ENCODE measurements around the genes MTCL1, NDUFV2 and ANKRD12.

- RRBS: no CpG with 5 or more reads among the region's 7 CpGs
Observed at GRCh38 chr18:8685352-8685633, 20.1 kb upstream of the MTCL1 start.

GRCh38 chr18:8704909-8705852 is at the start of gene MTCL1:
Gene MTCL1 (plus strand): TSS chr18:8705556.
- RRBS: 3% methylated on average over 74 of the region's 138 CpGs

GRCh38 chr18:8812541-8813128 is 107.3 kb downstream of the MTCL1 start:
- RRBS: no CpG with 5 or more reads among the region's 5 CpGs

- RRBS: no CpG with 5 or more reads among the region's 4 CpGs
Observed at GRCh38 chr18:8890945-8891448, 185.6 kb downstream of the MTCL1 start.

- RRBS: no CpG with 5 or more reads among the region's 6 CpGs
Observed at GRCh38 chr18:8974254-8974836, 128.2 kb upstream of the NDUFV2 start.

DNA sequence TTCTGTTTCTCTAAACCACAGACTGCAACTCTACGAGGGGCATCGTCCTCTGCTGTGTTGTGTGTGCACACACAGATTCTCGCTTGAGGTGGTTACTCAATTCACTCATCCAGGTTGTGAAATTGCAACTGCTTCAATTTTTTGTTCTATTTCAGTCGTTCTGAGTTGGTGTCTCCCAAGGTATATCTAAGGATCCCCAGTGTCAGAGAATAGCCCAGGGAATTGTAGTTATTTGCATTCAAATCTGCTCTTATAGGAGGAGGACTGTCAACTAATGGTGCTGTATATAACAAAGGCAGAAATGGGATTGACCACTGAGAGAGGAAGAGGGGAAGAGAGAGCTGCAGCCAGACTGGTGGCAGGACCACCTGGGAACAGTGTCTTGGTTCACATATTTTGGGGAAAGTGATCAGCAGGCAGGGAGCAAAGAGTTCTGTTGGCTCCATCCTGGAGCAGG is 113.3 kb upstream of the NDUFV2 start:
- RRBS: no CpG with 5 or more reads among the region's 4 CpGs

DNA sequence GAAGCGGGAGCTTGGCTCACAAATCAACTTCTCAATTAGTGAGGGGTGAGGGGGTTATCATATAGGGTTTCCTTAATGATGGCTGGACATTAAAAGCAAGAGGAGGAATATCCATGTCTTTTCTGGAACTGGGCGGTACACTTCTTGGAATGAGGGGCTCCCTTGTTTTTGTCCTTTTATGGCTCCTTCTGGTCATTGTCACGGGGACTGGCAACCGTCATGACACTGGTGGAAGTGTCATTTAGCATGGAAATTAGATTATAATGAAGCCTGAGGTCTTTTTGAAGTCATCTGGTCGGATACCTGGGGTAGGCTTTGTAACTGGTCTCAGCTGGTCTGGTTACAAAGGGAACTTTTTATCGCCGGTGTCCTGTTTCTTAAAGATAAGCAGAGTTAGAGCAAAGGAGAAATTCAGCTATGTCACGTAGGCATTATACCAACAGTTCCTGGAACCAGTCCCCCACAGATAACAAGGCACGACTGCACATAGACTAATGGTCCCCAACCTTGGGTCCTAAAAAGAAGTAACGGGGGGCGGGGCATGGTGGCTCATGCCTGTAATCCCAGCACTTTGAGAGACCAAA is 93.6 kb upstream of the NDUFV2 start:
- RRBS: no CpG with 5 or more reads among the region's 11 CpGs

GRCh38 chr18:9095153-9095675 is 7.3 kb upstream of the NDUFV2 start:
- RRBS: no CpG with 5 or more reads among the region's 6 CpGs

GRCh38 chr18:9102581-9103403 is at the start of gene NDUFV2:
Gene NDUFV2 (plus strand): TSS chr18:9102699.
- RRBS: 2% methylated on average over 7 of the region's 58 CpGs

- RRBS: no CpG with 5 or more reads among the region's 7 CpGs
Observed at GRCh38 chr18:9113053-9114176, 10.9 kb downstream of the NDUFV2 start.

GRCh38 chr18:9136701-9137735 is at the start of gene ANKRD12:
Gene ANKRD12 (plus strand): TSS chr18:9136781.
- RRBS: 1% methylated on average over 90 of the region's 145 CpGs

DNA sequence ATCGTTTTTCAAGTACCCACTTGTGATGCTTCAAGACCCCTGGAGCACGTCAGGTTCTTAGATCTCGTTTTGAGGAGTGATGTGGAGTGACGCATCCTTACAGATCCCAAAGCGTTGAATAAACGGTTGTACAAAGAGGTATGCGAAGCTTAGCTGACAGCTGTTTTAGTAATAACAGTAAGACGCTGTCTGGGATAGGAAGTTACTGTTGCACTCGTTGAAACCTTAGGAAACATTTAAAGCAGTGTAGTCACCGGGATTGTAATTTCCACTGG is 1.1 kb downstream of the ANKRD12 start:
- RRBS: no CpG with 5 or more reads among the region's 10 CpGs

DNA sequence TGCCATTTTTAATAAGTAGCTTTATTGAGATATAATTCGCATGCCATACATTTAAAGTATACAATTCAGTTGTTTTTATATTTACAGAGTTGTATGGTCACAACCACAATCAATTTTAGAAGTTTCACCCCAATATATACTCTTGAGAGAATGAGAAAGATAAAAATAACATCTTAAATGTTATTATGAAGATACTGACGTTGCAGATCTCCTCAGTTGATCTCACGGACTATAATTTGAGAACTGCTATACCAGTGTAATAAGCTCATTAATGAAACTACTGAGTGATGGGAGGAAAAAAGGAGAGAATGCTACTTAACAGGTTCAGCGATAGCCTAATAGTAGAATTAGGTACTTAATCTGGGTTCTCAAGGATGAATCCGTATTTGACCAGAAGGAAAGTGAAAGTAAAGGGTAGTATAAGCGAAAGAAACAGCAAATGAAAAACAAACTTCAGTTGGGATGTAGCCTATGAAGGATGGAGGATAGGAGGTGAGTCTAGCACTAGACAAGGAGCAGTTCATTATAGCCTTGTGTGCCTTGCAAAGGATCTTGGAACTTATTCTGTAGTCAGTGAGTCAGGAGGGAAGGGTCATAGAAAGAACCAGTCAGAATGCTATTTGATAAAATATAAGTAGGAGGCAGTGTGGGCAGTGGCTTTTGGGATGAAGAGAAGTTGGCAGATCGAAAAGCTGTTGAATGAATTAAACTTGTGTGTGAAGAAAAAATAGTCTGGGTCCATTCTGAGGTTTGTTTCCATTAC is 48.3 kb downstream of the ANKRD12 start:
- RRBS: no CpG with 5 or more reads among the region's 7 CpGs

- RRBS: no CpG with 5 or more reads among the region's 11 CpGs
Observed at GRCh38 chr18:9428186-9428786, 47.0 kb upstream of the RALBP1 start.

DNA sequence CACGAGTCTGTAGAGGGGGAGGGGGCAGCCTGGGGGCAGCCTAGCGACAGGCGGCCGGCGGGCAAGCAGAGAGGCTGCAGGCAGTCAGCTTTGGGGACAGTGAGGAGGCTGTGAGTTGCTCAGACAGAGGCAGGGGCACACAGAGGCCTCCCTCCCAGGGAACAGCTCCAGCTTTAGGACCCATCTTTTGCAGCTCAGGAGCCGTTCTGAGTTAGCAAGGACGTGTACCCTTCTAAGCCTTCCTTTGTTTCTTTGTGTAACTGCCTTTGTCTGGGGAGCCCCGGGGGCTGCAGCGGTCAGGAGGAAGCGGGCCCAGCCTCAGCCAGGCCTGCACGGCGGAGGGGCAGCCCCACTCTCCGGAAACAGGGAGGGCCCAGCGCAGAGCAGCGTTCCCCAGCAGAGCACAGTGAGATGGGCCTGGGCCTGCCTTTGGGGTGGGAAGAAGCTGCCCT is 41.1 kb upstream of the RALBP1 start:
- RRBS: 58% methylated on average over 6 of the region's 15 CpGs

- RRBS: no CpG with 5 or more reads among the region's 7 CpGs
Observed at GRCh38 chr18:9710218-9710702, 2.2 kb downstream of the RAB31 start.

GRCh38 chr18:9738408-9738975 is 30.4 kb downstream of the RAB31 start:
- RRBS: no CpG with 5 or more reads among the region's 8 CpGs

DNA sequence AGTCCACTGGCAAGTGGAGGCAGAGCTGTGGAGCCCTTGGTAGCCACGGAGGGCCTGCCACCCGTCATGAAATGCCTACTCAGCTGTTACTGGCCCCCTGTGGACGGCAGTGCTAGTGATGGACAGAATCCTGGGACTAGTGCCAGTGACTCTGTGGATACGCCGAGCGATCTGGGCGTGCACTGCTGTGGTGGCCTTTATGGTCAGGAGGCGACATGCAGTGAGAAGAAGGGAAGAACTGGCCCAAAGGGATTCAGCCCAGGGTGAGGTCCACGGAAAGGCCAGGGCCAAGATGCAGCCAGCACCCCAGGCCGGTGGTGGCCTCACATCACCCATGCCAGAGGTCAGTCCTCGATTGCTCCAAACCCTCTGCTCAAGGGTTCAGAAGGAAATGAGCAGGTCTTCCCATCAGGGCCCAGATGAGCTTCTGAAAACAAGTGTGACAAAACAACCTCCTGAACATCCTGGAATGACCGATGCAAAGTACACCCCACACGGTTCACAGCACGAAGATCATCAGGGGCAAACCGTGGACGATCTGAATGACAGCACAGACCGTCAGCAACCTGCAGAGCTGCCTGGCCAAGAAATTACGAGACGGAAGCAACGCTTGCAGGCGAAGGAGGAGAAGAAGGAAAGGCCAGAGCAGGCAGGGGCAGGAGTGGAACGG is 53.7 kb upstream of the TXNDC2 start:
- RRBS: no CpG with 5 or more reads among the region's 22 CpGs

- RRBS: 94% methylated on average over 3 of the region's 8 CpGs
Observed at GRCh38 chr18:9845991-9846635, 39.7 kb upstream of the TXNDC2 start.

Data from GM19240 (cell line).